Hematopoietic multipotent progenitor cell (in vitro differentiated cells): ENCODE measurements around a stretch of chr9.

DNA sequence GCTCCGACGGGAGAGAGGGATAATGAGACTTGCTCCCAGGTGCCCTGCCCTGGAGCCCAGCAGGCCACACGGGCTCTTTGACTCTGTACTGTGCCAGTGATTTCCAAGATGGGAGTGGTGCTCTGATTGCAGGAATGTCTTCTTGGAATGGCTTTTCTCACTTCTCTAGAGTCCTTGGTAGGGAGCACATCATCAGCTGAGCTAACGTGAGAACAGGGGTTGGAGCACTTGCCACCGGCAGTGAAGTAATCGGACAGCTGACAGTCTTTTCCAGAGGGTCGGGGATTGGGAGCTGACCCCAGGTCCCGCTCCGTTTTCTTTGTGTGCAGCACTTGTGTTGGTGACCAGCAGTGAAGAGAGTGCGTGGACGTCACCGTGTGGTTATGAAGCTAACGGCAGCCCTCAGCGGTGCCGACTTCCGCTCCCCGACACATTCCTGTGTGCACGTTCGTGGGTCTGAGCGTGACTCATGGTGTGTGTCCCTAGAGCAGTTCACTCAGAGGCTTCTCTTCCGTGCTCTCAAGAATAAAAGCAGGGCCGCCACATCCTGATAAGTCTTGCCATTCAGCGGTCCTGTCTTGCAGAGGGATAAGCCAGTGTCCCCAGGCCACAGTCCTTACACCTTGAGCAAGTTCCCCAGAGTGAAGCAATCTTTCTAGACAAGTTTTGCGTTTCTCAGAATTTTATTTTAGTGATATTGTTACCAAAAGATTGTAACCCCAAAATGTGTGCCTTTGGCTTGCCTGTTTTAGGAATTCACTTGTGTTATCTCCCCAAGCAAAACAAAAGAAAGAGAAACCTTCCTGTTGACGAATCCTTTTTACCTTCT is 25.7 kb downstream of the ABL1 start:
- CAGE, long polyA plus RNA, result no peak

DNA sequence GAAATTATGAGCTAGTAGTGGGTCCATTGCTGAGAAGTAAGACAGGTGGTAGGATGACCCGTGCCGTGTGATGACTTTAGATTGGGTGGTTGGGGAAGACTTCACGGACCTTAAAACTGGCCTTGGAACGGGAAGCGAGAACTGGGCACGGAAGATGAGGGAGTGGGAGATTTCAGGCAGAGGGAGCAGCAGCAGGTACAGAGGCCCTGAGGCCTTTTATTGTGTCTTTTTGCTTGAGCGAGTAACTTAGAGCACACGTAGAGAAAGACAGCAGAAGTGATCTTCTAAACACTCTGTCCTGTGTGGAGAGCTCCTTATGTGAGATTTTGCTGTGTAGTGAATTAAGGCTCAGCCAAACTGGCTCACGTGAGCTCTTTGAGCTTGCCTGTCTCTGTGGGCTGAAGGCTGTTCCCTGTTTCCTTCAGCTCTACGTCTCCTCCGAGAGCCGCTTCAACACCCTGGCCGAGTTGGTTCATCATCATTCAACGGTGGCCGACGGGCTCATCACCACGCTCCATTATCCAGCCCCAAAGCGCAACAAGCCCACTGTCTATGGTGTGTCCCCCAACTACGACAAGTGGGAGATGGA is 27.4 kb downstream of the ABL1 start:
- CAGE, long polyA plus RNA, result no peak

- CAGE, long polyA plus RNA, result no peak
These were observed 16.8 kb downstream of the QRFP start for GRCh38 chr9:130879653-130880324.

DNA sequence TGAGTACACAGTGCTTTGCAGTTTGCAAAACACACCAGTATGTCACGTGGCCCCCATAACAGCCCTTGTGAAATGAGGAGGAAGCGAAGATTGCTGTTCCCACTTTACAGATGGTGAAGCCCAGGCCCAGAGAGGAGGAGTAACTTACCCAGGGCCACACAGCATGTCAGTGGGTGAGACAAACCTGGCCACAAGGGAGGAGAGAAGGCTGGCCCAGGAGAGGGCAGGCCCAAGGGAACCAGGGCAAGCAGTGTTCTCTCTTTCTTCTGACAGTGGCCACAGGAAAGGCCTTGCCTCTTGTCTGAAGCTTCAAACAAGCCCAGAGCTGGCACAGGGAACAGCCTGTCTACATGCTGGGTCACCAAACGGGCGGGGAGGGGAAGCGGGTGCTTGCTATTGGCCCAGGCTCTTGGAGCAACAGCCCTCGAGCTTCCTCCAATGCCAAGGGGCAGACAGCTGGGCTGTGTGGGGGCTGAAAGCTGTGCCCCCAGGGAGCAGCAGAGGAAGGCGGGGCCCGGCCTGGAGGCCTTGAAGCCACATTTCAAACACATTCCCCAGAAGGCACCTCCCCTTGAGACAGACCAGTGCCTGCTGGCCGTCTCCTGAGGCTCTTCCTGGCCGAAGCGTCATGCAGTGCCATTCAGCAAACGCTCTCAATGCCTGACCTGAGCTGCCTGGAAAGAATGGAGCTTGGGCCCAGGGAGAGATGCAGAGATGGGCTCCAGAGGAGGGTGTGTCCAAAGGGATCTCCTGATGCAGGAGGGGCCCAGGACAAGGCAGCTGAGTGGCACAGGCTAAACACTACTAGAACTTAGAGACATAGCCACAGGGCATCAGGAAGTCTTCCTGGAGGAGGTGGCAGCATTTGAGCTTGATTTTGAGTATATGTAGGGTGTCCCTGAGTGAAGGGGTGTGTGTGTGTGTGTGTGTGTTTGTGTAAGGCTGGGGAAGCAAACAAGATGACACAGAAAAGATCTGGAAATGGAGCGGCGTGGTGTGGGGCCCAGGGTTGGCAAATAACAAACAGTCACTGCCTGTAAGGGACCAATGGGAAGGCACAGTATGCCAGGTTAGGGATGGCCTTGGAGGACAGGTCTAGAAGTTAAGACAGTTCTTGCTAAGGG is 2.6 kb downstream of the FIBCD1 start:
- CAGE, long polyA plus RNA, result no peak

DNA sequence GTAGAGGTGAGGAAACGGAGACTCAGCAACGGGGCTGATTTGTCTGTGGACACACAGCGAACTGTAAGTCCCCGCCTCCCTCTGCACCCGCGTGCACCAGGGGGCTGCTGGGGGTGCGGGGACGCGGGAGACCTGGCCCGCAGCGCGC is 1.0 kb downstream of the FIBCD1 start:
- CAGE, long polyA plus RNA, result no peak

- CAGE, long polyA plus RNA, result no peak
These were observed 19.9 kb upstream of the AIF1L start for GRCh38 chr9:131076274-131076962.

DNA sequence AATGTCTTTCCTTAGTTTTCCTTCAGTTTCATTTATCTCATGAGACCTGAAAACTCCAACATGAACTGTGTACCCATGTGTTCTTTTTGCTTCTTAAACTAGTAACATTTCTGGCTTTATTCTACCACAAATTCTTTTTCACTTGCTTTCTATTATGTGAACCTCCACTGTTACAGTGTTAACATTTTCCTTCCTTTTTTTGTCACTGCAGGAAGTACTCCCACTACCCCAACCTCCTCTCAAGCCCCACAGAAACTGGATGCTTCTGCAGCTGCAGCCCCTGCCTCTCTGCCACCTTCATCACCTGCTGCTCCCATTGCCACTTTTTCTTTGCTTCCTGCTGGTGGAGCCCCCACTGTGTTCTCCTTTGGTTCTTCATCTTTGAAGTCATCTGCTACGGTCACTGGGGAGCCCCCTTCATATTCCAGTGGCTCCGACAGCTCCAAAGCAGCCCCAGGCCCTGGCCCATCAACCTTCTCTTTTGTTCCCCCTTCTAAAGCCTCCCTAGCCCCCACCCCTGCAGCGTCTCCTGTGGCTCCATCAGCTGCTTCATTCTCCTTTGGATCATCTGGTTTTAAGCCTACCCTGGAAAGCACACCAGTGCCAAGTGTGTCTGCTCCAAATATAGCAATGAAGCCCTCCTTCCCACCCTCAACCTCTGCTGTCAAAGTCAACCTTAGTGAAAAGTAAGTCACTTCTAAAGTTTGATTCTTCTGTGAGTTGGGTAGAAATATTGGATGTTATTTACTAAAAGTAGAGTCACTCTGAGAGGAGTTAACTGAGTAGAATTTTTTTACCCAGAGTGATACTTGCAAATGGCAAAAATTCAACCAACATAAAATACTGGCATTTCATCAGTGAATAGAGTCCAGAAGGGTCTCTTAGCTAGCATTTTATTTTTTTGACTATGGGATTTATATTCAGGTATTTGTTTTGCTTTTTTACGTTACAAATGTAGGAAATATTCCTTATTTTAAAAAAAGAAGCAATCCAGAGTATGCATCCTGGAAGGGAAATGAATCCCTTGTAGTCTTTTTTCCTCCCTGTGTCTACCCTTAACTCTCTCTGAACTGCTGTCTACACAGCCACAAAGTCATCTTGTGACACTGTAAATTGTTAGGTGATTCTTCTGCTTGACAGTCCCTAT is 19.1 kb downstream of the NUP214 start:
- CAGE, long polyA plus RNA, result no peak

- CAGE, long polyA plus RNA, result no peak
These were observed 48.6 kb downstream of the NUP214 start for GRCh38 chr9:131173746-131174554.

DNA sequence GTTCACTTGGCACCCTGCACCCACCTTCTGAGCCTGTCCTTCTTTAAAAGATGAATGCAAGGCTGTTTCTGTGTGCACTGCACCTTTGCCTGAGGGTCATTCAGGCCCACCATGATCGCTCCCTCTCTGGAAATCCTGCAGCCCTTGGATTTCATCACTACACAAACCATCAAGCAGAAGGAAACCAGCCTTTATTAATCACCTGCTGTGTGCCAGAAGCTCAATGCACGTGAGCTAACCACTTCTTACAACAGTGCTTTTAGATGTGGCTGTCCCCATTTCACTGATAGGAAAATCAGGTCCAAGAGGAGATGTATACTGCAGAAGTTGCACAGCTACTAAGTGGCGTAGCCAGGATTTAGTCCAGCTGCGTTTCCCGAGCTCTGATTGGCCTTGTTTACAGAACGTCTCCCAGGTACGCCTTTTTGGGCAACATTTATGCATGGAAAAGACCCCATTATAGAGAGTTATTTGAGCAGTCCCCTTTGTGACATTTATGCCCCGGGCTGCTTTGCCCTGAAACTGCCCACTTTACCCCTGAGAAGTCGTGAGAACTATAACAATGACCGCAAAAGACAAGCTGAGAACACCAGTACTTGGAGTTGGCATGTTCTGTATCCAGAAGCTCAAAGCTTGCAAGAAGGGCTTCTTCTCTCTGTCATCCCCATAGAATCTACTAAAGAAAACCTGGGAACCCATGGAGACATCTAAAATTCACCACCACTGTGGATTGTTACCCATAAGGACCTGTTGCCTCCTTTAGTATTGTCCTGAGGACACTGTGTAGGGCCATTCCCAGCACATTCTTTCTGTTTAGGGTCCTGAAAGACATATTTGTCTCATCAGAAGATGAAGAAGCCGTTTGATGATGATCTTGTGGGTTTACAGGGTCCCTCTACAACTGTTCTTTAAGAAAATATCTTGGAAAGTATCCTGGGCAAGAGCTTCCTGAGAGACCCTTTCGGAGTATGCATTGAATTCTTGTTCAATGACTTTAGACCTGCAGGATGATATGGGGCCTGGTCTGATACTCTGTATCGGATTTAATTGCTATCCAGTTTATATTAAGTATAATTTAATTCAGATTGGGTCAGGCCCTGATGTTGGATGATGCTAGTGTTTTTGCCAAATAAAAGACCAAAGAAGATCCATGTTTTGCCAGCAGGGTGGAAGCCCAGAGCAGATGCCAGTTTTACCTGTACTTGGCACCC is 57.0 kb downstream of the FAM78A start:
- CAGE, long polyA plus RNA, result no peak

DNA sequence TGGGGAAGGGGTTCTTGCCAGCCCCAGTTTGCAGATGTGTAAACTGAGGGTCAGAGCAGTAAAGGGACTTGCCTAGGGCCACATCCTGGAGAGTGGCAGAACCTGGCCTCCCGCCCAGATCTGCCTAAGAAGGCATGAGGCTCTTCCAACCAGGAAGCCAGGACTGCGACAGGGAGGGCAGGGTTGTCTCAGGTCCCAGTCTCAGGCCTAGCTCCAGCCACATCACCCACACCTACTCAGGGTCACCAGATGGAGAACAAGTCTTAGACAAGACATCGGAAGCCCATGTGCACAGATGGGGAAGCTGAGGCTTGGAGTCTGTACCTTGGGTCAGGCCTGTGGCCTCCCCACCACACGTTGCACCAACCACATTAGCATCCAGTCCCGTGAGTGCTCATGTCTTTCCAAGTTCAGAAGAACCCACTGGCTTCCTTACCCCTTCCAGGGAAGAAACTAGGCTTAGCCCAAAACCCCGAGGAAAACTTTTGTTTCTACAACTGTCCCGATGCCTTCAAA is 2.4 kb downstream of the FAM78A start:
- CAGE, long polyA plus RNA, result no peak

GRCh38 chr9:131277356-131278661 is 1.5 kb upstream of the FAM78A start:
- CAGE, long polyA plus RNA, result no peak

- CAGE, long polyA plus RNA, result no peak
These were observed 35.4 kb upstream of the PRRC2B start for GRCh38 chr9:131358444-131358943.

DNA sequence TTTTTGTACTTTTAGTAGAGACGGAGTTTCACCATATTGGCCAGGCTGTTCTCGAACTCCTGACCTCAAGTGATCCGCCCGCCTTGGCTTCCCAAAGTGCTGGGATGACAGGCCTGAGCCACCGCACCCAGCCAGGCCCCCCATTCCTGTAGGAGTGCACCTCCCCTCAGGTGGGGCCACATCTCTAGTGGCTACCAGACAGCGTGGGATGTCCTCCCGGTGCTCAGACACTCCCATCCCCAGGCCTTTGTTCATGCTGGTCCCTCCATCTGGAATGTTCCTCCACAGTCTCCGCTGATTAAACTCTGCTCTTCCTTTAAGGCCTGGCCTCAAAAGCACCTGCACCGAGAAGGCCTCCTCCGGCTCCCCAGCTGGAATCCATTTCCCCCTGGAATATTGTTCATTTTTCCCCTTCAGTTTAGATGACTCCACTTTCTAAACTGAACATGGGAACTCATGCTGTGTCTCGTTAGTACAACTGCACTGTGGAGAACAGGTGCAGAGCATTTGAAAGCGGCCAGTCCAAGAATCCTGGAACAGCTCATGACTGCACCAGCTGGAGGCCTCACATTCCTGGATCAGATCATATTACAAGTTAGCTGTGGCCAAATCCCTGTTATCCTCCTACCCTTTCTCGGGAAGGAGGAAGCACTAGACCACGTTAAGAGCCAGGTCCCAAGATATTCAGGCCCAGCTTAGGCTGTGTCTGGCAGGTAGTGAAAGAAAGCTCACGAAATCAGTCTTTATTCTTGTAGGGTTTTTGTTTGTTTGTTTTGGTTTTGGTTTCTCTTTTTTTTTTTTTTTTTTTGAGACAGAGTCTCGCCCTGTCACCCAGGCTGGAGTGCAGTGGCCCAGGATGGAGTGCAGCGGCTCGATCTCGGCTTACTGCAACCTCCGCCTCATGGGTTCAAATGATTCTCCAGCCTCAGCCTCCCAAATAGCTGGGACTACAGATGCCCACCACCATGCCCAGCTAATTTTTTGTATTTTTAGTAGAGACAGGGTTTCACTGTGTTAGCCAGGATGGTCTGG is 10.8 kb upstream of the PRRC2B start:
- CAGE, long polyA plus RNA, result no peak

GRCh38 chr9:131393017-131393566 is 794 bp upstream of the PRRC2B start:
- CAGE, long polyA plus RNA, result no peak

DNA sequence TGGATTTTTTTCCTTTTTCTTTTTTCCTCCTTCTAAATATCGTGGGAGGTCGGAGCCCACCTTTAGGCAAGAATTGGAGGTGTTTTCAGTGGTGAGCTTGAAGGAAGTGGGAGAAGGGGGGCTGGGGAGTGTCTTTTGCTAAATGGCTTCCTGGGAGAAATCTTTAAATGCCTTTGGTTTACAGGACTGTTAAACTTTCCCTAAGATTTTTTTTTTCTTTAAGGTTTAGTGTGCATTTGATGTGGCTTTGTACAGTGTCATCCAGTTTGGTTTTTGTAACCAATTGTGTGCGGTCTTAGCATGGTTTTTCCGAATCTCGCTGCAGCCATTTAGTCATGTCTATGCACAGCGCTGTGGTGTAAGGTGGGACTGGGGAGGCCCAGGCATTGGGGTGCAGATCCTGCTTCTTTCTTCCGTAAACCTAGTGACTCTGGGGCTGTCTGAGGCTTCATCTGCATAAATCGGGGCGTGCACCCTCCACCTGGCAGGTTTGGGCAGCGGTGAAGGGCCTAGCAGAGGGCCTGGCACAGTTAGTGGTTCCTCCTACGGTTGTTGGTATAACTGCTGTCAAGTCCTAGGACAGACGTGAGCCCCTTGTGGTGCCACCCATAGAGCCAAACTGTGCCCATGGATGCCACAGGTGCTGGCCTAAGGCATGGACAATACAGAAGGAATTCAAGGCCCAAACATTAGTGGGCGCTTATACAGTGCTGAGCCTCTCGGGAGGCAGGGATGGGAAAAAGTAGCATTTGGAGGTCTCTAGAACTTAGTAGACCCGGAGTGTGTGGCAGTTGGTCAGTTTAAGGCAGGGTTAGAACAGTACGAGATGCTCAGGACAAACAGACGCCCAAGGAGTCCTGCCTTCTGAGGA is 1.4 kb downstream of the PRRC2B start:
- CAGE, long polyA plus RNA, result no peak

GRCh38 chr9:131402582-131403250 is 8.8 kb downstream of the PRRC2B start:
- CAGE, long polyA plus RNA, result no peak

DNA sequence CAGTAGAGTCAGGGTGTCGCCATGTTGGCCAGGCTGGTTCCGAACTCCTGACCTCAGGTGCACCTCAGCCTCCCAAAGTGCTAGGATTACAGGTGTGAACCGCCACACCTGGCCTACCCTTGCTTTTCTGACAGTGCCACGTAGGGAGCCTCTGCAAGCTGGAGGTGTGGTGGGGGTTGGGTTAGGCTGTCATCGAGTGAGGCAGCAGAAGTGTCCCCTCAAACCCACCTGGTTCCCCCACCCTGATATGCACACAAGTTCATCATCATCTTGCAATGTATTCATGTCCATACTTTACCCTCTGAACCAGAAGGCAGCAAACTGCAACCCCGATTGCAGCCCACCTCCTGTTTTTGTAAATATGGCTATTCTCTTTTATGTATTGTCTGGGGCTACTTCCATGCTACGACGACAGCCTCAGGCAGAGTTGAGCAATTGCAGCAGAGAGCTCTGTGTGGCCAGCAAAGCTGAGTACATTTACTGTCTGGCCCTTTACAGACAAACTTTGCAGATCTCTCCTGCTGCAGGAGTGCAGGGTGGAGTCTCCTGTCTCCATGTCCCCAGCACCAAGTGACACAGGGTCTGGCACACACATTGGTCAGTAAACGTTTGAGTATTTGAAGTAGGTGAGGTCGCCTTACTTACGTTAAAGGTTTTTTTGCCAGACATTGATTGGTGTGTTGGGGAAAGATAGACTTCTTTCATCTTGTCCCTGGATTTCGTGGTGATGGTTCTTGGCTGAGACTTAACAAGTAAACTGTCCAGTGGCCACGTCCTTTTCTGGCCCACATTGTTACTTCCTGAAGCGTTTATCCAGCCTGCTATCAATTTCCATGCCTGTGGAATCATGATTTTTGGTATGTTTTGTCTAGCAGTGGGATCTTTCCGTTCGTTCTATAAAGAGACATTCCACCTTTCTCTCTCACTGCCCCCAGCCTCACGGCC is 27.1 kb downstream of the PRRC2B start:
- CAGE, long polyA plus RNA, result no peak

DNA sequence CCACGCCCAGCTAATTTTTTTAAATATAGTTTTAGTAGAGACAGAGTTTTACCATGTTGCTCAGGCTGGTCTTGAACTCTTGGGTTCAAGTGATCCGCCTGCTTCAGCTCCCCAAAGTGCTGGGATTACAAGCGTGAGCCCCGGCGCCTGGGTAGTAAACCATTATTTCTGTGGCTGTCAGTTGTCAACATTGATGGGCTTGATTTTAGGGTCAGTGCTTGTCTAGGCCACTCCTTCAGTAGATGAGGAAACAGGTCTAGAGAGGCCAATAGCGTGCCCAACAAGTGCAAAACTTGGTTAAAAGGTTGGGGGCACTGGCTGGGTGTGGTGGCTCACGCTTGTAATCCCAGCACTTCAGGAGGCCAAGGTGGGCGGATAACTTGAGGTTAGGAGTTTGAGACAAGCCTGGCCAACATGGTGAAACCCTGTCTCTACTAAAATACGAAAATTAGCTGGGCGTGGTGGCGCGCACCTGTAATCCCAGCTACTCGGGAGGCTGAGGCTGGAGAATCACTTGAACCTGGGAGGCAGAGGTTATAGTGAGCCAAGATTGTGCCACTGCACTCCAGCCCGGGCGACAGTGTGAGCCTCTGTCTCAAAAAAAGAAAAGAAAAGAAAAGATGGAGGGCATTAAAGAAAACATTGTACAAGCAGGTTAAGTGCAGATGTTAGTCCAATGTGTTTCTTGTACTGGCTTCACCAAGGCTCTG is 30.4 kb downstream of the PRRC2B start:
- CAGE, long polyA plus RNA, result no peak

DNA sequence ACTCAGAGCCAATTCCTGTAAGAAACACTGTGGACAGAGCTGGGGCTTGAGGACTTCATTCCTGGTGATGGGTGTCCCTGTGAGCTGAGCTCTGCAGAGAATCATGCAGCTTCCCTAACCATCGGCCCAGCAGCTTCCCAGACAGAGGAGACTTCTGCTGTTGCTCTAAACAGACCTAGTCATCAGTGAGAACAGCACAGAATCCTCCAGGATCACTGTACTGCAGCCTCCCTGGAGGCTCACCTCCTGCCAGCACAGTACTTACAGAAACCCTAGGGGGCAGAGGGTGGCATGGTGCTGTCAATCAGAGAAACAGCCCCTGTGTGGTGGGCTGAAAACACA is 39.2 kb downstream of the PRRC2B start:
- CAGE, long polyA plus RNA, result no peak

GRCh38 chr9:131661898-131662322 is 78.0 kb downstream of the RAPGEF1 start:
- CAGE, long polyA plus RNA, result no peak